ENCODE measurements around the gene SLC17A5.

- PRO-cap, result no peak
These were observed 71.4 kb downstream of the COL19A1 start for GRCh38 chr6:69937667-69938231.

- PRO-cap, result no peak
These were observed 18.6 kb upstream of the FAM135A start for GRCh38 chr6:70394422-70395348.

GRCh38 chr6:70685349-70685749, 17.7 kb downstream of the SMAP1 start:
- PRO-cap, result no peak

- PRO-cap, result no peak
These were observed 38.3 kb upstream of the OGFRL1 start for GRCh38 chr6:71250136-71250817.

GRCh38 chr6:71301313-71302554, 13.1 kb downstream of the OGFRL1 start:
- PRO-cap, result no peak

- PRO-cap, result no peak
These were observed 190.2 kb downstream of the OGFRL1 start for GRCh38 chr6:71478475-71479513.

GRCh38 chr6:71480440-71481107, 192.0 kb downstream of the OGFRL1 start:
- PRO-cap, result no peak

DNA sequence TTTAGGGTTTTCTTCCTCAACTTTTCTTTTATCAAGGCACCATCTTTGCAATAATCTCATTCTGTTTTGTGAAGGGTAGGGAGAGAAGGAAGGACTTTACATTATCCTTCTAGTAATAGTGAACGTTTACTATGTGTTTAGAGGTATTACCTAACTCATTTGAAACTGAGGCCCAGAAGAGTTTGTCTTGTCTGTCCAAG, 164.8 kb downstream of the RIMS1 start:
- PRO-cap, result no peak

DNA sequence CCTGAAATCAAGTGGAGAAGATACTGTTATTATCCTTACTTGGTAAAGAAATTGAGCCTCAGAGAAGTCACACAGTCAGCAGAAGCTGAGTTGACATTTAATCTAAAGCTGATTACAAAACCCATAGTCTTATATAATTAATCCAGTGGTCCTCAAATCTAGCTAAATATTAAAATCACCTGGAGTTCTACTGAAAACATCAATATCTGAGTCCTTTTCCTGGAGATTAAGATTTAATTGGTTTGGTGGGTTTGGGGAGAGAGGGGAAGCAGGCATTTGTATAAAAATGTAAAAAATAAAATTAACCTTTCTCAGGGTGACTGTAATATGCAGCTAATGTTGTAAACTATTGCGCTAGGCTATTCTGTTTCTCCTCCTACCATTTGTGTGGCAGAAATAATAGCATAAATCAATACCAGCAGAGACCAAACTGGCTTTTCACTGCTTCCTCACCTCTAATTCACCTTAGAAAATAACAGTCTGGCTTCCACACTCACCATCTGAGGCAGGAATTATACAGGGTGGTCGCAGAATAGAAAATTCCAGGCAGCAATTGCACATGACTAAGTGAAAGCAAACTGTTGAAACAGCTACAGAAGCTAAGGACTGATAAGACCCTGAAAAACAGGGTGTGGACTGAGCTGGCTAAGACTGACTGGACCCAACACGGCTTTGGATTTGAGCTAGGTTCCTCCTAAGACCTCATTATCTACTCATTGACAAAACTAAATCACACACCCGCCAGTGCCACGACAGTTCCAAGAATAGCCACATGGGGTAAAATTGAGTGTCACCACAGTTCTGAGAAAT, 61.2 kb upstream of the KCNQ5 start:
- PRO-cap, result no peak

GRCh38 chr6:72732227-72733319, 110.7 kb downstream of the KCNQ5 start:
- PRO-cap, result no peak

GRCh38 chr6:72816445-72816831, 194.6 kb downstream of the KCNQ5 start:
- PRO-cap, result no peak

DNA sequence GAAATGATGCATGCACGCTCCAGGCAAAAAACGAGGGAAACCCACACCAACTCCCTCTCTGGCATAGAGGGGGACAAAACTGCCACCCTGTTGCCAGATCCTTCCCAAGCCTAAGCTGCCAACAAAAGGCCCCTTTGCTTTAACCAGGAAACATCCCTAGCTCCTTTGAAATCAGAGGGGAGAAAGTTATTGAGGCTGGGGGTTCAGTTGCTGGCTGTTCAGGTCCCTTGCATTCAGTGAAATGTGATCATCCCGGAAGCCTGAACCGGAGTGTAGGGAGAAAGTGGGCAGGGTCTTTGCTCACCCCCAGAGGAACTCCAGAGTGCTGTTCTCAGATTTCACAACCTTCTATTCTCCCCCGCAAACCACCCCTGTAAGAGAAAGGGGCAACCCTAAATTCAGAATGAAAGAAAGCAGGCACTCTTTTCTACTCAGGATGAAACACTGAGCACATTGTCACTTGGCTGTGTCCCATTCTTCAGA, 139.9 kb downstream of the KHDC1L start:
- PRO-cap, result no peak

DNA sequence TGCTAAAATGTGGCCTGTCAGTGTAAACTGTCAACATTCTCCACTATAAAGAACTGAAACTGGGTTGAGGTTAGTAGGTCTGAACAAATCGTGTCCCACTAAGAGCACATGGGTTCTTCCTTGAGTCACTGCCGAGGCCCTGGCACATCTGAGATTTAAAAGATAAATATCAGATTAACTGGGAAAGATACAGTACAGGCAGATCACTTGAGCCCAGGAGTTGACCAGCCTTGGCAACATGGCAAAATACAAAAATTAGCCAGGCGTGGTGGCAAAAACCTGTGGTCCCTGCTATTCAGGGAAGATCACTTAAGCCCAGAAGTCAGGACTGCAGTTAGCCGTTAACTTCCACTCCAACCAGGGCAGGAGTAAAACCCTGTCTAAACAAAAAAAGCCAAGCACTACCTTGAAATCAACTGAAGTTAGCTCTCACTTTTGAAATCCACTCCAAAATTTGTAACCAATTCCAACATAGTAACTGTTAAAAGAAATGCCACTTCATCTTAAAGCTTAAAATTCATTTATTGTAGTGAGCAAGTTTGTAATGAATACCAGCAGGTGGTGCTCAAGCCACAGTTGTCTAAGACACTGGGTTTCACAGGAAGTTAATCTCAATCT, 5.5 kb downstream of the EEF1A1 start:
- PRO-cap, result no peak

- PRO-cap, result no peak
These were observed 44.0 kb upstream of the EEF1A1 start for GRCh38 chr6:73564671-73565292.

DNA sequence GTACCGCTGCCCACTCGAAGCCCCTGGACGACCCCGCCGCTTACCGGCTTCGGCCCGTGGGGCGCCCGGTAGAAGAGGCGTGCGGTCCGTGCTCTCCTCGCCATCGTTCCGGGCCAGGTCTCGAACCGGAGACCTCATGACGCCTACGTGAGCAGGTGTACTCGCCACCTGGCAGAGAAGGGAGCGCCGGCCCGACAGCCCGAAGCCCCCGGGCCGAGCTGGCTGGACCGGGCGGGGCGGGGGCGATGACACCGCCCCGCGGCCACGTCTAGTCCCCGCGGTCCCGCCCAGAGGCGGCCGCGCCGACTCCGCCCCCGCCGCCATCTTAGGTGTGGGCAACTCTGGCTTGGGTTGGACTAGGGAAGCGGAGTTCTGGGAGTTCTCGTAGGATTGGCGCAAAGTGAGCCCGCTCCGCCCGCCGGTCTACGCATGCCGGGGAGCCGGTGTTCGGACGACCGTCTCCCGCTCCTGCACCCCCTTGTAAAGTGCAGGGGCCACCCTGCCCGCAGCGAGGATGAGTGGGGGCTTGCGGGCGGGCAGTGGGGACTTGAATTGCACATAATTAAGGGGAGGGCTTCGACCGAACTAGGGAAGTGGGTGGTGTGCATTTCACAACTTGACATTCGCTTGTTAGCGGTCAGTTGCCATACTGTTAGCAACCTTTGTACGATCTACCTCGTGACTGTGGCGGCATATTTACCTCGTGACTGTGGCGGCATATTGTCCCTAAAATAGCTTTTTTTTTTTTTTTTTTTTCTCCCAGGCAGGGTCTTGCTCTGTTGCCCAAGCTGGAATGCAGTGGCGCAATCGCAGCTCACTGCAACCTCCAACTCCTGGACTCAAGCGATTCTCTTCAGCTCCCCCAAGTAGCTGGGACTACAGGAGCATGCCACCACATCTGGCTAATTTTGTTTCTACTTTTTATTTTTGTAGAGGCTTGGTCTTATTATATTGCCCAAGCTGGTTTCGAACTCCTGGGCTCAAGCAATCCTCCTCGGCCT, at the start of gene SLC17A5:
Gene SLC17A5, minus strand, starts transcription at position 244 of the 1,001 bp plus-strand sequence.
- PRO-cap, result bidirectional peak, plus-strand start at position 377 of the sequence, minus-strand start at position 274 of the sequence

GRCh38 chr6:75143209-75143599, 62.6 kb downstream of the COL12A1 start:
- PRO-cap, result no peak

- PRO-cap, result no peak
These were observed 25.0 kb downstream of the COL12A1 start for GRCh38 chr6:75180832-75181292.

GRCh38 chr6:75278372-75278891, 6.2 kb downstream of the TMEM30A start:
- PRO-cap, result no peak

DNA sequence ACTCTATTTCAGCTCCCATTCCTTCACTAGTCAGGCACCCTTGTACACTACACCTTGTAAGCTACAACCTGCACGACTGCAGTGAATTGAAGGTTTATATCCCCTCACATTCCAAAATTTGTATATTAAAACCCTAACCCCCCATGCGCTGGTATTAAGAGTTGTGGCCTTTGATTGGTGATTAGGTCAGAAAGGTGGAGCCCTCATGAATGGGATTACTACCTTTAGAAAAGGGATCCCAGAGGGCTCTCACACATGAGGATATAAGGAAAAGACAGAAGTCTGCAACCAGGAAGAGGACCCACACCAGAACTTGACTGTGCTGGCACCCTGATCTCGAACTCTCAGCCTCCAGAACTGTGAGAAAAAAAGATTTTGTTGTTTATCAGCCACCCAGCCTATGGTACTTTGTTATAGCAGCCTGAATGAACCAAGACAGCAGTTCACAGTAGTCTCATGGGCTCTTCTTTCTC, 47.2 kb upstream of the TMEM30A start:
- PRO-cap, result no peak

GRCh38 chr6:75349049-75349573, 64.5 kb upstream of the TMEM30A start:
- PRO-cap, result no peak